Umbilical cord (tissue), 2 donors: ENCODE measurements around the gene CALML3.

GRCh38 chr10:5093048-5093434 lies 1.2 kb upstream of the AKR1C3 start:
- RAMPAGE, long total RNA = no peak

DNA sequence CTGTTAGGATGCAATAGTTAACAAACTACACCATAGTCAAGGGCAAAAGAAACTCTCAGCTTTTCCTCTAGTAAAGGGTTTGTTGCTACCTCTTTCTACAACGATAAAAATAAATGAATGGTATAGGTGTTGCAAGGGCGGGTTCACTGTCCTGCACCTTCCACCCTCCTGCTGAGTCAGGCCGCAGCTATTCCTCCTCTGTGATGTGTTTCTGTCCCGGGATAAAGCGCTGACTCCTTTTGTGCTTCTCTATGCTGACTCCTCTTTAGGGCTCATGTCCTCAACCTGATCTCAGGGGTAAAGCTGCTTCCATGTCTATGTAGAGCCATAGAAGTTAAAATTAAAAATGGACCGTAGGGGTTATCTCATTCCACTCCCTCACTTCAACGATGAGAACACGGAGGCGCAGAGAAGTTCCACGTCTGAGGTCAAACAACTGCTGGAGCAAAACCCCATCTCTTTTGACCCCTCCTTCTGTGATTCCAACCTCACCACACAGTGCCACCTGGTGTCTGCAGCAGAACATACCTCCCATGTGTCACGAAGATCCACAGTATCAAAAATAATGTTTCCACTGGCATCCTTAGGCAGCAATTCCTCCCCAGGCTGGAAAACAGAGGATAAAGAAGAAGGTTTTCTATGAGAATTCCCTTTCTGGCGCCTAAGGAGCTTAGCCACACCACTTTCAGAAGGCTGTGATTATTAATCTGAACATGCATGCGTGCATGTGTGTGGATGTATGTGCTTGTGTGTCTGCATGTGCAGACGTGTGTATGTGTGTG lies 81.4 kb upstream of the UCN3 start:
- RAMPAGE, long total RNA = no peak

- RAMPAGE, long total RNA = no peak
Observed at GRCh38 chr10:5317582-5318156, 47.1 kb upstream of the UCN3 start.

DNA sequence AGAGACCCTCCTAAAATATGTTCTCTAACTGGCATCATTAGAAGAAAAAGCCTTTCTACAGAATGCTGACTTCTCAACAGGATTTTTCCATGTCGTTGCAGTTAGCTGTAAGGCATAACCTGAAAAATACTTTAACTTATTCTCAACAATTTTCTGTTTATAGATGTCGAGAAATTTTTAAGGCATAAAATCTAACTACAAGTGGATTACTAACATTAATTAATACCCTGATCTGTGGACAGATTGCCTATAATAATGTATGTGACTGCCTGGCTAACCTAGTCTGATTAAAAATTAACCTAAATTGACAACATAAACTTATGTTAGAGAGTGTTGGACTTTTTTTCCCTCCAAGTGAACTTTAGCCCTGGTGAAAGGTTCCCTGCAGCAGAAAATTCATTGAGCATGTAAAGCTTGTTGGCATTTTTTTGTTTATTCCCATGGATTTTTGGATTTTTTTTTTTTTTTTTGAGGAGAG lies 35.9 kb downstream of the NET1 start:
- RAMPAGE, long total RNA = no peak

DNA sequence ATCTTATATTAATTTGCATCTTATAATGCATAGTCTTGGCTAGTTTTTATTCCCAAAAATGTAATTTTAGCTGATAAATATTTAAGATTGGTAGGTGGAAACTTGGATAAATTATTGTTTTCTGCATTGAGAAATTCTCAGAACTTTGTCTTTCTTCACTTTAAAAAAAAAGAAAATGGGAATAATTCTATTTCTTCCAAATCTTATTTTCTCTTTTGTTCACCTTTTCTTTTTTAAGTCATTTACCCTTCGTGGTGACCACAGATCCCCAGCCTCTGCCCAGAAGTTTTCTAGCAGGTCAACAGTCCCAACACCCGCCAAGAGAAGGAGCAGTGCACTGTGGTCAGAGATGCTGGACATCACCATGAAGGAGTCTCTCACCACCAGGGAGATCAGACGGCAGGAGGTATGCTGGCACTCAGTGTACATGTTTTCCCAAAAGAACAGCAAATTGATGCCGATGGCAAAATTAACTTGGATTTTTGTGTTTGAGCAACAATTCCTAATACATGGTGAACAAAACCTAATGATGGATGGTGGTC lies 39.8 kb downstream of the NET1 start:
- RAMPAGE, long total RNA = no peak

DNA sequence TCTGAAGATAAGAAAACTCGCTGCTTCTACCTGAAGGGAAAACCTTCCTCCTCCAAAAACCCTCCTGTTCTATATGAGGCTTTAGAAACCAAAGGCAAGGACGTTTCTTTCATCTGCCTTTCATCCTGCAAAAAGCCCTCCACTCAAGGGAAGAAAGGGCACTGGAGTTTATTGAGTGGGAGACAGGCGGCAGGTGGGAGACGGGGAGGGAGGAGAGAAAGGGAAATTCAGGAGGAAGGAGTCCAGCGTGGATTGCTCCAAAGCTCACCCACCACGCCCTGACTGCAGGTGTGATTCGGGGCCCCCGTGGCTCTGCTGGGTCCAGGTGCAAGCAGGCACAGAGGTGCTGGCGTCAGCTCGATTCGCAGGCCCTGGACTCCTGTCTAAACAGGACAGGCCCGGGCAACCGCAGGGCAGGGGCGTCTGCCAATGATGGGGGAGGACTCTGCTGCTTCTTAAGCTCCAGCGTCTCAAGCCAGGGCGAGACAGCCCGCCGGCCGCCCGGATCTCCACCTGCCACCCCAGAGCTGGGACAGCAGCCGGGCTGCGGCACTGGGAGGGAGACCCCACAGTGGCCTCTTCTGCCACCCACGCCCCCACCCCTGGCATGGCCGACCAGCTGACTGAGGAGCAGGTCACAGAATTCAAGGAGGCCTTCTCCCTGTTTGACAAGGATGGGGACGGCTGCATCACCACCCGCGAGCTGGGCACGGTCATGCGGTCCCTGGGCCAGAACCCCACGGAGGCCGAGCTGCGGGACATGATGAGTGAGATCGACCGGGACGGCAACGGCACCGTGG lies at the start of gene CALML3:
Gene CALML3, plus strand, starts transcription at position 483 of the 800 bp plus-strand sequence.
- RAMPAGE, long total RNA = no peak

DNA sequence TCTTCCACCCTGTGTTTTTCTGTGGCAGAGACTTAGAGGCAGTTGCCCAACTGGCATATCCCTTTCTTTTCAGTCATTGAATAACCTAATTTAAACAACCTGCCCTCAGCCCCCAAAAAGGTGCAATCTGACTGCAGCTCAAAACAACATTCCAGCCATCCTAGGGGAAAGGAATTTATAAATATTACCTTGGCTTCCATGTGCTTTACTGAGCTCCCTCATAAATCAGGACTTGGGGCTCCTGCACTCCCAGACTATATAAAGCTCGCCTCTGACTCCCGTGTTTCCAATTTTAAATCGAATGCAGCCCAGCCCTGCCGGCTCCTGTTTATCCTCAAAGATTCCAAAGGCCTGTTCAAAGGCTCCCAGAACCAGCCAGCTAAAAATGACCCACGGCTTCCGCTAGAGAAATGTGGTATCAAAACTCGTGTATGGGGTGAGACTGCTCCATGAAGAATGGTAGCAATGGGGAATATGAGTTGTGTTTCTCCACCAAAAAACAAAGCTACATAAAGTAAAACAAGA lies 4.9 kb downstream of the CALML3 start:
- RAMPAGE, long total RNA = no peak

GRCh38 chr10:5611834-5612198 lies 54.6 kb downstream of the ASB13 start:
- RAMPAGE, long total RNA = no peak

- RAMPAGE, long total RNA = no peak
Observed at GRCh38 chr10:5751946-5752948, 61.0 kb downstream of the GDI2 start.

DNA sequence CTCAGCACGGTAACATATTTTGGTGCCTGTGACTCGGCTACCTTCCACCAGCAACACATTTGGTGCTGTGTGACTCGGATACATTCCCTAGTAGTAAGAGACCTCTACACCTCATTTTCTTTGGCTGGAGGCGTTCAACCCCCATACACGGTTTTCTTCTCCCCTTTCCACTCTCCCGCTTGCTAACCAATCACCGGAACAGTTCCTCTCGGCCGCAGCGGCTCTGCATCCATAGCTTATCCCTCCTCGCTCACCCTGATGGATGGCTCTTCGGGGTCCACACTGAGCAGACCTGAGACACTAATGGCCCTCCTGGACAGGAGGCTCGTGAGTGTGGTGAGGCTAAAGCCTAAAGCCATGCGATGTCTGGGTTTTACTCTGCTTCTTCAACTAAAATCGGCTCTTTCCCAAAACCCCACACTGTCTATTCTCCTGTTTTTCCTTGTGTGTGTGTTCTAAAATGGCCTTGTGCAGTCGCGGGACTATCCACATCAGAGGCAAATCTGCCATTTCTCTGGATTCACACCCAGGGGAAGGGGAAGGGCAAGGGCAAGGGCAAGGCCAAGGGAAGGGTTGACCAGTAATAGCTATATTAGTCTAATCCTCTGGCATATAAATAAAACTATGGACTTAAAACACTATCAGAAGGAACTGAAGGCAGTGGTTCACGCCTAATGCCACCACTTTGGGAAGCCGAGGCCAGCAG lies 38.7 kb downstream of the GDI2 start:
- RAMPAGE, long total RNA = no peak

- RAMPAGE, long total RNA = no peak
Observed at GRCh38 chr10:5775607-5776155, 37.6 kb downstream of the GDI2 start.

- RAMPAGE, long total RNA = no peak
Observed at GRCh38 chr10:5816071-5816895, 3.0 kb upstream of the GDI2 start.

DNA sequence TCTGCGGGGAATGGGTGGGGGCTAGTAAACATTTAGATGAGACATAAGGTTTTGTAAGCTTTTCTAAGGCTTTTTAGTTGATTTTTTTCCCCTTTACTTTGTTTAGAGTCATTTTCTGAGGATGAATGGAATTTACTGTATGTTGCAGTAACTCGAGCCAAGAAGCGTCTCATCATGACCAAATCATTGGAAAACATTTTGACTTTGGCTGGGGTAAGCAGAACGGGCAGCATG lies 37.2 kb downstream of the FBH1 start:
- RAMPAGE, long total RNA = no peak

DNA sequence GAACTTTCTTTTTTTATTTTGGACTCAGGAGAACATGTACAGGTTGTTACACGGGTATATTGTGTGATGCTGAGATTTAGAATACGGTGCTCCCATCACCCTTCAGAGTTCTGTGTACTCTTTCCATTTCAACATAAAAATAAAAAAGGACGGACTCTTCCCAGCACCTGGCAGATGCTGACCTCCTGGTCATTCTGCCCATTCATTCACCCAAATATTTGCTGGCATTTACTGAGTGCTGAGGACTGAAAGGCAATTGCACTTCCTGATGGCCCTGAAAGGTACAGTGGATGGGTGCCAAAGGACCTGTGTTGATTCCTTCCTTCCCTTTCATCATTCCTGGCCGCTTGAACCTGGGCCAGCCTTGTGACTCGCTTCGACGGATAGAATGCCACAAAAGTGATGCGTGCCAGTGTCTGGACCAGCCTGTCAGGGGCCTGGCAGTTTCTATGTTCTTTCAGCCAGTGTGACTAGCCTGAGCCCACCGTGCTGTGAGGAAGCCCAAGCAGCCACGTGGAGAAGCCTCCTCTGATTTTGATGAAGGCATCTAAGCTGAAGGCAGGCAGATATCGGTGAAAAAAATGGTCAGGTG lies 27.0 kb downstream of the IL15RA start:
- RAMPAGE, long total RNA = no peak

DNA sequence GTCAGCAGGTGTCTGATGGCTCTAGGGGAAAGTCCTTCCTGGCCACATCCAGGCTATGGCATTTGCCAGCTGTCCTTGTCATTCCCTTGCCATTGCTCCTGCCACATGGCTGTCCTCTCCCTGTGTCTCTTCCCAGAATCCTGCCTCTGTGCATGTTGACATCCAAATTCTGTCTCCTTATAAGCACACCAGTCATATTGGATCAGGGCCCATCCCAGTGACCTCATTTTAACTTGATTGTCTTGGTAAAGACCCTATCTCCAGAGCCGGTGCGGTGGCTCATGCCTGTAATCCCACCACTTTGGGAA lies 6.9 kb upstream of the IL15RA start:
- RAMPAGE, long total RNA = no peak

- RAMPAGE, long total RNA = no peak
Observed at GRCh38 chr10:6088307-6088897, 432 bp upstream of the RBM17 start.

DNA sequence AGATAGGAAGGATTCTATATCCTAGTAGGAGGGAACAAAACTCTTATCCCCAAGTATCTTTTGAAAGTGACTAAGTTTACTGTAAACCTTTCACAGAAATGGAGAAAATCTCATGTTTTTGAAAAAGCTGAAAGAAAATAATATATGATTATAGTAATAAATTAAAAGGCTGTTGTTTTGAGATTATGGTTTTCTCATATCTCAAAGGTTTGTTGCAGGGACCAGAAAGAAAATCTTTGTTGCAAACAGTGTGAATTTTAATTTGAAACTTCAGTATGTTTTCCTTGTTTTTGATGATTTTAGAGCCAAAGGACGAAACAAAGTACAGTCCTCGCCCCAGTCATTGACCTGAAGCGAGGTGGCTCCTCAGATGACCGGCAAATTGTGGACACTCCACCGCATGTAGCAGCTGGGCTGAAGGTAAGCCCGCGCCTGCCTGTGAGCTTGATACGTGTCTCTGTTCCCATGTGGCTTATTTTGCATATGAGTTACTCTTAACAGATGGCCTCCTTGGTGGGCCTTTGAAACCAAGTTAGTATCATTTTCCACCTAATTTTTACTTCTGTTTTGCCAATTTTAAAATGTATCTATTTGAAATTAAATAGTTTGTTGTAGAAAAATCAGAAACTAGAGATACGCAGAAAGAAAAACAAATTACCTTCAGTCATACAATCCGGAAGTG lies 12.3 kb downstream of the RBM17 start:
- RAMPAGE, long total RNA = no peak

- RAMPAGE, long total RNA = no peak
Observed at GRCh38 chr10:6105829-6106488, 17.1 kb downstream of the RBM17 start.

DNA sequence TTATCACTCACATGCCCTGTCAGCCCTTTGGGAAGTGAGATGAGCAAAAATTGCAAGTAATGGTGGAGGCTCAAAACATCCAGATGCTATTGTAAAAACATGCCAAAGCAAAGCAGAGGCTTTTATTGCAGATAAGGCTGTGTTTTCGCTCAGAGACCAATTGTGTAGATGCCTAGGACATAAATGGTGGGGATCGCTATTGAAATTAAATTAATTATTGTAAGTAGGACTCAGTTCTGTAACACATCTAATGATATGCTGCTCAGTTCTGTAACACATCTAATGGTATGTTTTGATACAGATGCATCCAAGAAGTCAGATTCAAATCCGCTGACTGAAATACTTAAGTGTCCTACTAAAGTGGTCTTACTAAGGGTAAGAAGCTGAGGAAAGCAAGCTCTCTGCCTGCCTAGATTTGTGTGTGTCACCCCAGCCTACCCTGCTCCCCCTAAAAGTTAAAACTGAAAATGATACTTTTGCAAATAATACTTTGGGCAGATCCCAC lies 24.4 kb downstream of the RBM17 start:
- RAMPAGE, long total RNA = no peak

DNA sequence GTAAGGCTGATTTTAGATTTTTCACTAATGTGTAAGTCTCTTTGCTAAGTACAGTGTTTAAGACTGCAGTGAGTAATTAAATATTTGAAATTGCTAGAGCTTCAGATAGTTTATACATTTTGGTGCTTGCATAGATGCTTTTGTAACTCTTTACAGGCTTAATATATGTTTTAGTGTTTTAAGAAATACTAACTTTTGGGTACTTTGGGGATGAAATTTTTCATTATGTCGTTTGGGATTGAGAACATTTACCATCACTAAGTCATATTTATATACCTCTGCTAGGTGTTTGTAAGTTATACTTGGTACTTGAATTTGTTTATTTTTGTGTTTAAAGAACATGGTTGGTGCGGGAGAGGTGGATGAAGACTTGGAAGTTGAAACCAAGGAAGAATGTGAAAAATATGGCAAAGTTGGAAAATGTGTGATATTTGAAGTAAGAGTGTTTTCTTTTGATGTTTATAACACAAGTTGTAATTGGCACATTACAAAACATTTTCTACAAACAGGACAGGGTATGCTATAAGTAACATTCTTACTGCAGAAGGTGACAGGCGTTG lies 25.0 kb downstream of the RBM17 start:
- RAMPAGE, long total RNA = no peak